Occipital lobe (tissue), 2 donors: ENCODE measurements around a stretch of chr3.

GRCh38 chr3:187773594-187774750, 28.7 kb upstream of the BCL6 start:
- RAMPAGE, long total RNA: no peak

DNA sequence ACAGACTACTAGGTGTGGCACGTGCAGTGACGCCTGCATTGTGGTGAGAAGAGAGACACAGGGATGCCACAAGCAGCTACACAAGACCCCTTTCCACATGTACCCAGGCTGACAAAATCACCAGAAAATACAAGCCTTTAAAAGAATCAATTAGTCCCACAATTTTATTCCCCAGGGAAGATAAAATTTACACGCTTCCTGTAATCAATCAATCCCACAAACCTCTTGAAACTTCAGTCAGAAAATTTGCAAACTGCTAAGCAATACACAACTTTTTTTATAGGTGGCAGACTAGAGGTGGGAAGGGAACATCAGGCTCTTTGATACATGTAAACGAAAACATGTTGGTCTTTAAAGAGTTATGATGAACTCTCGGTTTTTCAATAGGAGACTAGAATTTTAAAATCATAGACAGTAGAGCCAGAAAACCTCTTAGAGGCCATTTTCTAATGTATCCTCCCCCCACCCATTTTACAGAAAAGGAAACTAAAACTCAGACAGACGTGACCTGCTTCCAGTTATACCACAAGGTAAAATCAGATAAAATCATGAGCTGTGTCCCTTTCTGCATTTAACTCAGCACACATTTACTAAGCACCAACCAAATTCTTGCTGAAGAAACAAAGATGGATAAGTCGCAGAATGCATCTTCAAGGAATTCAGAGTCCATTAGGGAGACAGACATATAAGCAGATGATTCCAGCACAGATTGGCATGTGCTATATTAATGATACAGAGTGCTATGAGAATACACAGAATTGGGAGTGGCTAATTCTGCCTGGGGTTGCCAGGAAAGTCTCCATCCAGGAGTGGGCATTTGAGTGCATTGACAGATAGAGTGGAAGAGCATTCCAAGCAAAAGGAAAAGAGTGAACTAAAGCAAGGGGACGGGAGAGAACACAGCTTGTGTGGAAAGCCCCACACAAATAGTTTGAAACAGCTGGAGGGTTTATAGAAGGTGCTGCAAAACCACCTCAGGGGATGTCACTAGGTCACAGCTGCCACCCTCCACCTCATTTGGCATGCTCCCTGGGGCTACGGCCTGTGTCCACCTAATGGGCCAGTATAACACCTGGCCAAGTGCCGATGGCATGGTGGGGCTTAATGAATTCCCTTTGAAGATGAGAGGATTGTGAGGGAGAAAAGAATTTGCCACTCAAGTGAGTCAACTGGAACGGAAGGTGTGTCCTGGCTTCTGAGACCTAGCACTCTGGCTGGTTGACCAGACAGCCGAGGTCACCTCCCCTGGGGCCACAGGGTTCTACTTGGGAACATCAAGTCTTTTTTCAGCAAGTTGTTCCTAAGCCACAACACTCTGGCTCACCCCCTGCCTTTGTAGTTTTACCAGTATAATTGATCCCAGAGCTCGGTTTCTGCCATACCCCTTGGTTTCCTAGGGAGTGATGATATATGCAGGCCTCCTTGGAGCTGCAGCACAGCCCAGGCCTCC, 178.8 kb upstream of the LPP start:
- RAMPAGE, long total RNA: no peak

GRCh38 chr3:188081853-188082456, 72.0 kb upstream of the LPP start:
- RAMPAGE, long total RNA: no peak

GRCh38 chr3:188154703-188155414, 902 bp downstream of the LPP start:
- RAMPAGE, long total RNA: no peak

- RAMPAGE, long total RNA: no peak
Measured at GRCh38 chr3:188164871-188166107, 11.3 kb downstream of the LPP start.

DNA sequence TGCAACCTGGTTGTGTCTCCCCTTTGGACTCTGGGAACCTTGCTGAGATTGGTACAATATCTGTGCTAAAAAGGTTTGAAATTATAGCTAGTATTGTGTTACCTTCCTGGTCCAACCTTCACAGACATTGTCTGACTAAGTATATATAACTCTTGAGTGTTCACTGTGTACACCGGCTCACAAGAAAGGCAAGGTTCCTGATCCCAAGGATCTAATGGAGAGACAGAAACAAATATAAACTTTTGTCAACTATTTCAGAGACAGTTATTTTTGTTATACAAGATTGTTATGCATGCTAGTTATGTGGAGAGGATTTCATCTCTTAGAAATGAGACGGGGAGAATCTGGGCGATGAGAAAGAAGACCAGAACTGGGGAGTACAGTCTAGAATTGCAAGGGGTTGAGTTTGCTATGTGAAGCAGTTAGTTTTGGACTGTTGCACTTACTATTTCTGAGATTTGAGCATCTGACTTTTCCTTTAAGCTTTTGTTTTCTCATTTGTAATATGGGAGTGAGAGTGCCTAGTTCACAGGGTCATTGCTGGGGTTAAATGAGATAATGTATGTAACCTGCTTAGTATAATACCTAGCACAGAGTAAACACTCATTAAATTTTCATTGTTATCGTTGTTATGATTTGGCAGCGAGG, 52.5 kb downstream of the LPP start:
- RAMPAGE, long total RNA: no peak

DNA sequence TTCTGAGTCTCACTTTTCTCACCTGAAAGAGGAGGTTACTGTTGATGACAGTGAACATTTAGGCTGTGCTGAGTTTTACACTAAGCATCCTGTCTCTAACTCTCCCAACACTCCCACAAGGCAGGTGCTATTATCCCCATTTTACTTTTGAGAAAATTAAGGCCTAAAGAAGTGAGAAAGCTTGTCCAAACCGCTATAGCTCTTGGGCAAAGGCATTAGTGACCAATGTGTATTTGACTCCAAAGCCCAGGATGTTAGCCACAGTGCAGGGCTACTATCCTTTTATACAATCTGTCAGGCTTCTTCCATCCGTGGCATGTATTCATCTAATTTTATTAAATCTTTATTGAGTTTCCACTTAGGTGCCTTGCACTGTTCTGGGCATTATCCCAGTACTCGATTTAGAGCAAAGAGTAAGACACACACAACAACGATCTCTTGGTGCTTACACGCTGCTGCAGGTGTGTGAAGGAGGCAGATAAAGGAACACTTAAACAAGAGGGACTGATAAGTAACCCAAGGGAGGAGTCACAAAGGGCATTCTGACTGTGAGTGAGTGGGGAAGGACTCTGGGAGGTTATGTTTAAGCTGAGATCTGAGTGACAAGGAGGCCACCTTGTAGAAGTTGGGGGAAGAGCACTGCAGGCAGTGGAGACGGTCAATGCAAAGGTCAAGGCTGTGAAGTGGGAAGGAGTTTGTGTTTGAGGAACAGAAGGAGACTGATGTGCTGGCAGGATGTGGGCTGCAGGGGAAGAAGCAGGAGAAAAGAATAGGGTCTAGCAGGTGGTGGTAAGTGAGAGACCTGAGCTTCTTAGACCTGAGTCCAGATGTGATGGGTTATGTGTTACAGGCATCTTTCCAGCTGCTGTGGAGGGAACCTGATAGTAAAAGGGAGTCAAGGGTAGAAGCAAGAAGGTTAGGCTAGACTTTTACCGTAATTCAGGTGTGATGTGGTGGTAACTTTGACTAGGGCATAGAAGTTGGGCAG, 63.0 kb downstream of the LPP start:
- RAMPAGE, long total RNA: no peak

DNA sequence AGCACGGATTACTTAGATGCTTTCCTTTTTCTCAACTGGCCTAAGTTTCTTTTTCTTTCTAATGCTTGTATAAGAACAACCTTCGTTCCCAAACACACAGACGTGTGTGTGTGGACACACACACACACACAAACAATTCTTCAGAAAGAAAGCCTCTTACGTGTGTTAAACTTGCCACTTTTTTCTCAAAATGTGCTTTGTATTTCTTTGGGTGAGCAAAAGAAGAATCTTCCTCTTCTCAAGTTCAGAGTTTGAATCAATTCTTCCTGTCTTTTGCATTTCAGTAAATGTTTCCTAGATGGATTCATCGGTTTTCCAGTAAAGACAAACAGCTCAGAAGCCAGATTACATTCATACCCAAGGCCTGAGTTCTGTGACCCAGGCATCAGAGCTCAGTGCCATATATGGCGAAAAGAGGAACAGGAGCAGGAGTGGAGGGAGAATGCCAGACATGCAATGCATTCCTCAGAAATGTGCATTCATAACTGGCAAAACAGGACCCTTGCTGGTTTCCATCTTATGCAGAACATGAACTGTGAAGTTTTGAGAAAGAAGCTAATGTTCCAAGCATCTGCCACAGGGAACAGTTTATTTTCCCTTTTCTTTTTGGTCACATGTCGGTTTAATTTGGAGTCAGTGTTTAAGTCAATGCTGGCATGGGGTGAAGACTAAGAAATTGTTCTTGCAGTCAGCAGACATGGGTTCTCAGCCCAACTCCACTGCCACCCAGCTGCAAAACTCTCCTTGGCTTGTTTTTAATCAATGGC, 116.4 kb downstream of the LPP start:
- RAMPAGE, long total RNA: no peak

GRCh38 chr3:188290457-188290712, 136.4 kb downstream of the LPP start:
- RAMPAGE, long total RNA: no peak

- RAMPAGE, long total RNA: no peak
Measured at GRCh38 chr3:188316255-188316794, 162.4 kb downstream of the LPP start.

- RAMPAGE, long total RNA: no peak
Measured at GRCh38 chr3:188394476-188395056, 240.6 kb downstream of the LPP start.

DNA sequence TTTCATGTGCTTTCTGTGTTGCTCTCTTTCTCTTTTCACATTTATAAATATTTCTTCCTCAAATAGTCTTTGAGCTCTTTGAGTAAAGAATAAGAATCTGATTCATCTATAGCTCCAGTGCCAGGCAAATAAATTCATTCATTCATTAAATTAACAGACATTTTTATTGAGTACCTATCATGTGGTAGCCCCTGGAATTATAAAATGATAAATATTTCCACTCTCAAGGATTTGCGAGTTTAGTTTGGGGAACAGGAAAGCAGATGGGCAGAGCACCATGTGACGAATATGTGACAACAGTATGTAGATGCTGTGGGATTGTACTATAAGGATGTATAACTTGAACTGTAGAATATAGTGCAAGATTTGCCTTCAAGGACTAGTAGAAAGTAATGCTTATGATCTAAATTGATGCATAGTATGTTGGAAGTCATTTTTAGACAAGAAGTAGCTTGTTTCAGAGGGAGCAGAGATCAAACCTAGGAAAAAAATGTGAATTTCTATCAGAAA, 247.6 kb downstream of the LPP start:
- RAMPAGE, long total RNA: no peak

GRCh38 chr3:188402361-188403033, 248.5 kb downstream of the LPP start:
- RAMPAGE, long total RNA: no peak

DNA sequence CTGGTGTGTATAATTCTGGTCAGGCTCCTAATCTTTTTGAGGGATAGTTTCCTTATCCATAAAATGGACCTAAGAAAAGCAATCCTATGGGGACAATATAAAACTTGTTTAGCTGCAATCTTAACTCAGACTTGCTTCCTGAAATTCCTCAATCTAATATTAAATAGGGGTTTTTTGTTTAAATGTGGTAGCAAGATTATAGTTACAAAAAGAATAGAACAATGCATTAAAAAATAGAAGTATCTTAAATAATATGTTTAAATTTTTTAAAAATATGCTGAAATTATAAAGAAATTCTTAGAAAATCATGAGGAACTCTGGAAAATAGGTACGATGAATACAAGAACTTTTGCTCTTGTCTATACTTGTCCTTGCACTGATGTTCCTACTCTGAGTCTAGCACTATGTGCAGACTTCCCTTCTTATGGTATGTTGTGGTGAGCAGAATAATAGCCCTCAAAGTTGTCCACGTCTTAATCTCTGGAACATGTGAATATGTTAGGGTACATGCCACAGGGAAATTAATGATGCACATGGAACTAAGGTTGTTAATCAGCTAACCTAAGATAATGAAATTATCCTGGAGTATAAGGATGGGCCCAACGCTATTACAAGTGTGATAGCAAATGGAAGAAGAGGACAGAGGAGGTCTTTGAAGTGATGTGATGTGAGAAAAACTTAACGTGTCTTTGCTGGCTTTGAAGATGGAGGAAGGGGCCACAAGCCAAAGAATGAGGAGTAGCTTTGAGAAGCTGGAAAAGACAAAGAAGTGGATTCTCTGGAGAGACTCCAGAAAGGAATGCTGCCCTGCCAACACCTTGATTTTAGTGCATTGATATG, 313.3 kb downstream of the LPP start:
- RAMPAGE, long total RNA: no peak

GRCh38 chr3:188469185-188469787, 315.3 kb downstream of the LPP start:
- RAMPAGE, long total RNA: no peak

DNA sequence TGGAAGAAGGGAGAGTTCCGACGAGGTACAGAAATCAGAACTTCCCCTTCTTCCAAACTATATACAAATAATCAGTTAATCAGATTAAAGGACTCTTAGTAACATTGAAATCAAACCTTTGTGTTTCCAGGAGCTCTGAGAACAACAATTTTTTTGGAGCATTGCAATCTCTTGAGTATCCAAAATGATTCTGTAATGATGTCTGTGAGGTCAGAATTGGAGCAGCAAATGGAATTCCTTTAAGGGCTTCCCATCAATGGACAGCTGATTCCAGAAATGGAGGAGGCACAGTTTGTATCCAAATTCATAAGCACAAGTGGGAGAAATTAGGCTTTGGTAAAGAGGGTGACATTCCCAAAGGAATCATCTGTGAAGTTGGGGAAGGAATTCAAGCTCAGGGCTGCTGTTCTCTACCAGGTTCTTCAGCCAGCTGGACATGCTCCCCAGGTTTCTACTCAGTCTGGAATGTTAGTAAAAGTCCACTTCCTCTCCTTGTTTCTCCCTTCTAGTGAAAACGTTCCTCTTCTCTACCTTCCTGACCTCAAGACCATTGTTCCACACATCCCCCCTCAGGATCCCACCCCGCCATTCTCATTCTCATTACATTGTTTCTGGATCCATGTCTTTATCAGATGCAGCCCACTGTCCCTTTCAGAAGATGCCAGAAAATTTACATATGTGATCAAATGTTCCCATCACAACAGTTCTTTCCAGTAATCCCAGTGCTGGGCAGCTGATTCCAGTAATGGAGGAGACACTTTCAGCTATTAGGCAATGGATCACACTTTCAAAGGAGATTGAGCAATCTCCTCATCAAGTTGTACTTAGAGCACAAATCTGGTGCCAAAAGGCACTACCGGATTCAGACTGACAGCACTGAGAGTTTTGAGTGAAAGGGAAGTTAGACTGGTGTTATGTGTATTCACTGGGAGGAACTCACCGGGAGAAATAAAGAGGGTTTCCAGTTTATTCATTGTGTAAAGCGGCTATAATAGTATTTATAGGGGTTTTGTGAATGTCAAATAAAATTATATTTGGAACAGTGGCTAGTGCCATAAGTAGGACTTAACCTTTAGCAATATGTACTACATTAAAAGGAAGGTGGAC, 391.3 kb upstream of the TPRG1 start:
- RAMPAGE, long total RNA: no peak

- RAMPAGE, long total RNA: no peak
Measured at GRCh38 chr3:188846830-188847490, 324.8 kb upstream of the TPRG1 start.

DNA sequence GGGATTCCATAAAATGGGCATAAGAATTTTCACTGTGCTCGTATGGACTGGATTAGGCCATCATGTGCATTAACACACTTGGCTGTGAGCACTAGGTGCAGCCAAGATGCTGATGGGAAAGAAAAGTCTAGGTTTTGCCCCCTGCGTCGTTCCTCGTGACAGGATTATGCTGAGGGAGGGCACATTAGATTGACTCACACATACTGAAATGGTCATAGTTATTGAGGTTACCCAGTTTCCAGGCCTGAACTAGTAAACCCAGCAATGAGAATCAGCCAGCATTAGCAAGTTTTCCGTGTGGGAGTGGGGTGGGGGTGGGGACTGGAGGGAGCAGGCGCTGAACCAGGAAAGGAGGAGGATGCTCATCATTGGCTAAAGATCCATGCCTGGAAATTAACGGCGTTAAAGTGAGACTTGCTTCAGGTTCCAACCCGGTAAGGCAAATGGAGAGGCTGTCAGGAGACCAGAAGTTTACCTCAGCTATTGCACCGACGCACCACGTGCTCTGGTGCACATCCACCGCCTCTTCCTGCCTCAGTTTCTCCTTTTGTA, 224.9 kb upstream of the TPRG1 start:
- RAMPAGE, long total RNA: no peak

GRCh38 chr3:189099631-189100291, 72.0 kb upstream of the TPRG1 start:
- RAMPAGE, long total RNA: no peak

GRCh38 chr3:189293167-189293777, 121.5 kb downstream of the TPRG1 start:
- RAMPAGE, long total RNA: no peak